ENCODE results near the genes MFF, SLC19A3, CCL20, DAW1 and SP110.

- CAGE, long polyA plus RNA: no peak
These were observed 10.4 kb upstream of the DOCK10 start for GRCh38 chr2:225052666-225053041.

DNA sequence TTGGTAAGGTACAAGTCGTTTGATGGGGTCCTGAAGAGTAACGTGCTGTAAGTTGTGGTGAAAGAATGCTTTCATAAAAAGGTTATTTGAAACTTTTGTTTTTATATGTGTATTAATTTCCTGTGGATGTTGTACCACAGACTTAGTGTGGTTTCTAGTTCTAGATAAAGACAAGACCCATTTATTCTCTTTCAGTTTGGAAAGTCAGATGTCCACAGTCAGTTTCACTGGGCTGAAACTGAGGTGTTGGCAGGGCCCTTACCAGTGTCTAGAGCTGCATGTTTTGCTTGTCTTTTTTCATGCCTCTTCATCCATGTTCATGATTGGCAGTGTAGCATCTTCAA lies 22.1 kb upstream of the DOCK10 start:
- CAGE, long polyA plus RNA: no peak
- RRBS: no CpG with 5 or more reads among the region's 2 CpGs

GRCh38 chr2:226790805-226791616 lies 8.6 kb downstream of the IRS1 start:
- CAGE, long polyA plus RNA: no peak
- RRBS: no CpG with 5 or more reads among the region's 40 CpGs

GRCh38 chr2:226969472-226969892 lies 133.6 kb downstream of the RHBDD1 start:
- CAGE, long polyA plus RNA: no peak
- RRBS: no CpG with 5 or more reads among the region's 3 CpGs

DNA sequence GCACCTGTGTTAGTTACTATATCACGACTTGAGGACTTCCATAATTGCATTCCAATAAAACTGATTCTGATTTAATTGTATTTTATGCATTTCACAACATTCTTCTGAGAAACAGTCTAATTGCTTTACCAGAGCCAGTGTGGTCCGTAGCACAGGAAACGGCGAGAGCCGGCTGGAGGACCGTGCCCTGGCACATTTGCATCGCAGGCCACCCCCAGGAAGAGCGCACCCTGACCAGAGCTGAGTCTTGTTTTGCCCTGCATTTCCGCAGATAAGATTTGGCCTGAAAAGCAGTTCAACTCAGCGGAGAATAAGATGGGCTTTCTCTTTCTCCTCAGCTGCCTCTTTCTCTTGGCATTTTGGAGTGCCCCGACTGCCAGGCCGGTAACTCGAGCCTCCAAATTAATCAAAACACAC lies 593 bp downstream of the COL4A4 start:
- CAGE, long polyA plus RNA: no peak
- RRBS: 3% methylated on average over 2 of the region's 13 CpGs

- CAGE, long polyA plus RNA: no peak
- RRBS: no CpG with 5 or more reads among the region's 16 CpGs
These were observed 63.7 kb downstream of the COL4A3 start for GRCh38 chr2:227227901-227228677.

GRCh38 chr2:227324955-227325530 lies at the start of gene MFF:
Gene MFF, plus strand, starts transcription at chr2:227325251.
- CAGE, long polyA plus RNA: start-site peak on the plus strand at chr2:227325231-227325314, 1,602 and 1,184 reads in 2 replicates
- RRBS: 1% methylated on average over 10 of the region's 48 CpGs

DNA sequence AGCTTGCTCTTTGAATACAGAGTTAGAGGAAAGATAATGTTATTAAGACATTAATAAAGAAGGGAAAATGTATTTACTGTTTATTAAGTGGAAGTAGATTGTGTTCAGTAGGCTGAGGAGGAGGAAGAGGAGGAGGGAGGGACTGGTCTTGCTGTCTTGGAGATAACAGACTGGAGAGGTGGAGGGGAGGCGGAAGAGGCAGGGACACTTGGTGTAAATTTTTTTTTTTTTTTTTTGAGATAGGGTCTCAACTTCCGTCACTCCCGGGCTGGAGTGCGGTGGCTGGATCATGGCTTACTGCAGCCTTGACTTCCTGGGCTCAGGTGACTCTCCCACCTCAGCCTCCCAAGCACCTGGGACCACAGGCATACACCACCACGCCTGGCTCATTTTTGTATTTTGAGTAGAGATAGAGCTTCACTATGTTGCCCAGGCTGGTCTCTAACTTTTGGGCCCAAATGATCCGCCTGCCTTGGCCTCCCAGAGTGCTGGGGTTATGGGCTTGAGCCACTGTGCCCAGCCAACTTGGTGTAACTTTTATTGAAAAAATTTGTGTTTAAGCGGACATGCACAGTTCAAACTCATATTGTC lies 32.1 kb downstream of the AGFG1 start:
- CAGE, long polyA plus RNA: no peak
- RRBS: no CpG with 5 or more reads among the region's 7 CpGs

DNA sequence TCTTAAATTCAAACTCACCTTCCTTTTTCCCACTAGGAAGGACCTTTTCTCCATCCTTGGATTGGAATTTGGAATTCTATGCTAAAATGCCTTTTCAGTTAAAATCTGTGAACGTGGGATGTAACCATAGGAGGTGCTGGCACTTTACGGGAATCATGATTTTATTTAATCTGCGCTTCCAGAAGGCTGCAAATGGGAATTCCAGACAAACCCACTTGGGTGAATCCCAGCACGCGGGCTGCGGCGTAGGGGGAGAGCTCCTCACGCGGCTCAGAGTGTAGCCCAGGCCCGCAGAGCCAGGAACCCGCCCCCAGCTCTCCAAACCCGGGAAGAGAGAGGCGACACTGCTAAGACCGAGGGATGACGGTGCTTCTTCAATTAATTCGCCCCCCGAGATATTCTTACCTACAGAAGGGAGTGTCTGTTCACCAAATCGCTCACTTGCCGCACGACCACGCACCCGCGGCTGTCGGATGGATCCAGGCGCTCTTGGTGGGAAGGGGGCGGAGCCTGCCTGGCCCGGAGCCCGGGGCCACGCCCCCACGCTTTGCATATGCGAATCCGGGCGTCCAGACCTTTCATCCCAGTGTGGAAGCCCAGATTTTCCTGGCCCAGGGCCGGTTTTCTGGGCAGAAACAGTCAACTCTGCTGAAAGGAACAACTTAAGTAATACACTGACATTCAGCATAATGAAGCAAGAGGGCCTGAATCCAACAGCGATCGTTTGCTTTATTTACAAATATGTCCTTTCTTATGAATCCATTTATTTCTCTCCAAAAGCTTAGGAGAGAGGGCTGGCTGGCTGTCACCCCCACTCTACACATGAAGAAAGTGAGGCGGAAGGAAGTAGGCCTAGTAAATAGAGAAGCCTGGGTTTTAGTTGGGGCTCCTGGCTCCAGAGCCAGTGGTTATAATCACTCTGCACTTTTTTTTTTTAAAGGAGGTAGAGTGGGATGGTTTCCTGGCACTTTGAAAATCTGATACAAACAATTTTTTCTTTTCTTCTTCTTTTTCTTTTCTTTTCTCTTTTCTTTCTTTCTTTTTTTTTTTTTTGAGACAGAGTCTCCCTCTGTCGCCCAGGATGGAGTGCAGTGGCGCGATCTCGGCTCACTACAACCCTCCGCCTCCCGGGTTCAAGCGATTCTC lies at the start of gene SLC19A3:
Gene SLC19A3 (minus strand): TSS at position 491 of the 1,146 bp plus-strand sequence.
- CAGE, long polyA plus RNA: no peak
- RRBS: 4% methylated on average over 3 of the region's 44 CpGs

GRCh38 chr2:227813251-227814165 lies at the start of gene CCL20:
Gene CCL20, plus strand, starts transcription at chr2:227813842.
- CAGE, long polyA plus RNA: no peak
- RRBS: no CpG with 5 or more reads among the region's 10 CpGs

DNA sequence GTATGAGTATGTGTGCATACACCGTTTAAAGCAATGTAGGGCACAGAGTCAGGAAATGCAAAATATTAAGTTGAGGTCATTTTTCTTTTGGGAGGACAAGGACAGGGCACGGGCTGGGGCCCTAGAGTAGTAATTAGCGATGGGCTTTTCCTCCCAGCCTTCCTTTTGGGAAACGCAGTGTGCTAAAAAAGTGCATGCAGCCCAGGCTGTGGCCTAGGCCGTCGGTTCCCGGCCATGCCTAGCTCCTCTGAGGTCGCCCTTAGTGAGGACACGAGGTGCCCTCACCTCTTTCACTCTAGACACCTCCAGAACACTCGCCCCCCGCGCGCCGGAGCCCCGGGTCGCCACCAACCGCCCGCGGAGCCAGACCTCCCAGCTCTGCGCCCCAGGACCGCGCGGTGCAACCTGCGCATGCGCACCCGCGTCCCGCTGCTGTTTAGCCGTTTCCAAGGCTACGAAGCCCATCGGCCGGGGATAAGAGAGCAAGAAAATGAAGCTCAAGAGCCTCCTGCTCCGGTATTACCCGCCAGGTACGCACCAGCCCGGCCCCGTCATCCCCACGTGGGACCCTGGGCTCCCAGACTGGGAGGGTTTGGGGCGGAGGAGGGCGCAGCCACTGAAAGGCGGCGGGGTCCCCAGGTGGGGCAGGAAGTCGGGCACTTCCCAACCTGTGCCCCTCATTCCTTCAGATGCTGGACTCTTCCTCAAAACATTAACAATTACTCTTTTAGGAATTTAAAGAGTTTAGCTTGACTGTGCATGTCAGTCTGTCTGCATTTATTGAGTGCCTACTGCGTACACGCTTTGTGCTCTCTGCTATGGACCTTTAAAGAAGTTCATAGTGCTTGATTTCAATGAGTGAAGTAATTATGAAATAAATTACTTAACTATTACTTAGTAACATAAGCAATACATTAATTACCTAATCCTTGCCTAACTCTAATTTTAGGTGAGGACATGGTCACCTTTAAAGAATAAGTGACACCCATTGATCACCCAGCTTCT lies at the start of gene DAW1:
Gene DAW1 (plus strand): TSS at position 432 of the 1,005 bp plus-strand sequence.
- CAGE, long polyA plus RNA: no peak
- RRBS: 2% methylated on average over 7 of the region's 45 CpGs

- CAGE, long polyA plus RNA: no peak
- RRBS: no CpG with 5 or more reads among the region's 7 CpGs
These were observed 430.4 kb downstream of the PID1 start for GRCh38 chr2:228840383-228841344.

DNA sequence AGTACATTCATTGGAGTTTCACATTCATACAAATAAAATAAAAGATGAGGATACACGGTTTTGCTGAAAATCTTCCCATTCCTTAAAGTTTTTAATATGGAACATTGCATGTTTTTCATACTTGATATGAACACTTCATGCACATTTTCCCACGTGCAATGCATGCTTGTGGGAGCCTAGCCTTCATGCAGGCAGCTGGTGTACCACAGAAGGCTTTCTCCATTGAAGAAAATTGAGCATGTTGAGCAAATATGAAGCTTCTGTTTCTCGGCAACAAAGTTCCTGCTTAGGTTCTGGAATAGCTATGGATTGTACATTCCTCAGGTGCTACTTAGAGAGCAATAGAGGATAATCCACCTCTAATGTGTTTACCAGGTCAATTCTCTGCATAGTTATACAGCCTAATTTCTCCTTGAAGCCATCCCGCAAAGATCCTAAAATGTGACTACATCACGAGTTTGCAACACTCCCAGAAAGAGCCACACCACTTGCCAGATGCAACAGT lies 145.4 kb downstream of the PID1 start:
- CAGE, long polyA plus RNA: no peak
- RRBS: no CpG with 5 or more reads among the region's 5 CpGs

DNA sequence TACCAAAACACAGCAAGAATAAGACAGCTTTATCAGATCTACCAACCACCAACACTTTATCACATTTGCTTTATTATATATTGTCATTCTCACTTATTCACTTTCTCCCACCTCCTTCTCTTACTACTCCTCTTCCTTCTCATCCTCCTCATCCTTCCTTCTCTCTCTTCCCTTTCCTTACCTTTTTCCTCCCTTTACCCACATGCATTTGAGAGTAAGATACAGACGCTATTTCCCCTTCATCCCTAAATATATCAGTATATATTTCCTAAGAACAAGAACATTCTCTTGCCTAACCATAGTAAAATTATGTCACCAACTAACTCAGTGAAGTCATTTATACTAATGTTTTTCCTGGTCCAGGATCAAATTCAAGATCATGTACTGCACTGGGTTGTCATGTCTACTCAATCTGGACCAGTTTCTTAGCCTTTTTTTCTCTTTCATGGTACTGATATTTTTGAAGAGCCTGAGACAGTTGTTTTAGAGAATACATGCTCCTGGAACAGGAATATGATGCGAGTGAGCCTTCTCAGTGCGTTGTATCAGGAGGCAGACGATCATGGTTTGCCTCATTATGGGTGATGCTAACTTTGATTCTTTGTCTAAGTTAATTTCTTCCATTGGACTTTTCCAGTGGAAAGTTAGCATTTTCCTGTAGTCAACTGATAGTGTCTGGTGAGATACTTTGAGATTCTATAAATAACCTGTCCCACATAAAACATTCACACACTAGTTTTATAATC lies 23.1 kb downstream of the PID1 start:
- CAGE, long polyA plus RNA: no peak
- RRBS: no CpG with 5 or more reads among the region's 4 CpGs

DNA sequence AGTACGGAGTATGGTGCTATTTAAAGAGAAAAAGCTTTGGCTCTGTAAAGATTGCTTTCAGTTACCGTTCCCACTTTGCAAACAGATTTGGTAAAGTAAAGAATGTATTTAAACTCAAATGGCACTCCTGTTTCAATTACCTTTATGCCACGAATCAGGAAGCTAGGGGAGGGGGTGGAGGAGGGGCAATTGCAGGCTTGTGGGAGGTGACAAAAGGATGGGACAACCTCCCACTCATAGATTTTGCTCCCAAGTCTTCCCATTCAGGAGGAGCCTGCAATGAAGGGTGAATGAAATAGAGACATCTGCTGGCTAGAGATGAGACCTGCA lies 2.5 kb upstream of the PID1 start:
- CAGE, long polyA plus RNA: no peak
- RRBS: no CpG with 5 or more reads among the region's 3 CpGs

GRCh38 chr2:230170278-230170974 lies 49.4 kb downstream of the SP110 start:
- CAGE, long polyA plus RNA: no peak
- RRBS: no CpG with 5 or more reads among the region's 13 CpGs

DNA sequence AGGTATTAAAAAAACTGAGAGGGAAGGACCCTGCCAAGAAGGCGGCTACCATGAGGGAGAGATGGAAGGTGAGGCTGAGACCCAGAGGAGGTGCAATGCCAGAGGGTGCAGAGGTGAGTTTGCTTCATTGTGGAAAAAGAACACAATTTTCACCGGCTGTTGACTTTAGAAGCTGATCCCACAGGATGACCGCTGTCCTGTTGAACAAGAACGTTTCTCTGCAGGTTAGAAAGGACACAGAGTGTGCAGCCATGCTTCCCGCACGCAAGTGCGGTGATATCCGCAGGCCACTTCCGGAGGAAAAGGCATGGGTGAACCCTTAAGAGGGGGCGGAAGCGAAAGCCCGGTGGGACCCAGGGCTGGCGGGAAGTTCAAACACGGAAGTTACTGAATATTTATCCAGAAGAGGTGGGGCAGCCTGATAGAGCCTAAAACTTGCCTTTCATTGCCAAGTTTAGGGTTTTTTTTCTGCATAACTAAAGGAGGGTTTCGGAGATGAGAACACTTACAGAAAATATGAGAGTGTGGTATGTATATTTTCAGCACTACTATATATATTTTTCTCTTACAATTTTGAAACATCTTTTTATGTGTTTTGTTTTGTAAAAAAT lies 16.5 kb downstream of the SP110 start:
- CAGE, long polyA plus RNA: no peak
- RRBS: no CpG with 5 or more reads among the region's 15 CpGs

GRCh38 chr2:230219436-230220424 lies at the start of gene SP110:
Gene SP110, minus strand, starts transcription at chr2:230219984.
- CAGE, long polyA plus RNA: no peak
- RRBS: no CpG with 5 or more reads among the region's 19 CpGs

GRCh38 chr2:230412118-230412624 lies 3.8 kb upstream of the SP100 start:
- CAGE, long polyA plus RNA: no peak
- RRBS: no CpG with 5 or more reads among the region's 12 CpGs

DNA sequence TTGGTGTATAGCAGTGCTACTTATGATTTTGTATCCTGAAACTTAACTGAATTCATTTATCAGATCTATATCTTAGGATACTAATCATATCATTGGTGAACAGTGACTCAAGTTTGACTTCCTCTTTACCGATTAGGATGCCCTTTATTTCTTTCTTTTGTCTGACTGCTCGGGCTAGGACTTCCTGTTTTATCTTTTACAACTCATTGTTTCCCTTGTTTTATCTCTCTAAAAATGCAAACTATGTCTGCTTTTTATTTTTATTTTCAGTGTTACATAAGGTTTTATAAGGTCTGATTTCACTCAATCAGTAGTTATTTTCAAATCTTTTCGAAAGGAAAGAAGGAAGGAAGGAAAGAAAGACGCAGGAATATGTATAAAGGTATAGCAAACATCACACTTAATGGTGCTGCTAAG lies 23.7 kb downstream of the SP100 start:
- CAGE, long polyA plus RNA: no peak
- RRBS: no CpG with 5 or more reads among the region's 4 CpGs

Measured in AG04450 (cell line).